Sigmoid colon (tissue), 4 donors: ENCODE results near the genes FCSK, SF3B3 and TLE7.

DNA sequence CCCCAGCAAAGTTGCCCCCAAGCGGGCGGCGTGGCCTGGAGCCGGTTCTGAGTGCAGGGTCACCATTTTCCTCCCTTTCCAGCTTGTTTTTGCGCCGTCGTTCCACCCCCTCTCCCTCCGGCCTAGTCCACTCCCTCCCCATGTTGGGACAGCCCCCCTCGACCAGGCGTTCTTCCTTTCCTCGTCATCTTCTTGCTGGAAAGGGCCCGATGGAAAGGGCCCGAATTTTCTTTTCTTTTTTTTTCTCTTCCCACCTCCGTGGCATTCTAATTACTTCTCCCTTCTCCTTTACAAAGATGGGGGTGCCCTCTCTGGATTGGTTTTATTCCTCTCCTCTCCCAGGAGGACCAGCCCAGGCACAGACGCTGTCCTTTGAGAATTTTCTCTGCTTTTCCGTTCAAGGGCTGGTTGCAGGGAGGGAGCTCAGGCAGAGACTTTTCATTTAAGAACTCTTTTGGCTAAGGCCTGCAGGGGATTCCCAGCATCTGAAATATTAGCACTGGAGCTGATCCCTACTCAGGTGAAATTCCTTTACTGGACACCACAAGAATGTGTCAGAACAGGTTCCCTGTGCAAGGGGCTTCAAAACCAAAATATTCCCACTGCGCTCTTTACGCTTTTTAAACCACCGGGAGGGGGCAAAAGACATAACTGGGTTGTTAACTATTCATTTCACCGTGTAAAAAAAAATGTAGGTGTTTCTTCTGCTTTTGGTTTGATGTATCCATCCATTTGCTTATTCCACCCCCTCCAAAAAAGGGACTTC lies 1.2 kb downstream of the NFAT5 start:
- PRO-cap, result bidirectional peak, plus-strand start at position 187 of the sequence, minus-strand start at position 174 of the sequence
- RAMPAGE, long total RNA, 4 experiments, result no peak in any of the 4 experiments

DNA sequence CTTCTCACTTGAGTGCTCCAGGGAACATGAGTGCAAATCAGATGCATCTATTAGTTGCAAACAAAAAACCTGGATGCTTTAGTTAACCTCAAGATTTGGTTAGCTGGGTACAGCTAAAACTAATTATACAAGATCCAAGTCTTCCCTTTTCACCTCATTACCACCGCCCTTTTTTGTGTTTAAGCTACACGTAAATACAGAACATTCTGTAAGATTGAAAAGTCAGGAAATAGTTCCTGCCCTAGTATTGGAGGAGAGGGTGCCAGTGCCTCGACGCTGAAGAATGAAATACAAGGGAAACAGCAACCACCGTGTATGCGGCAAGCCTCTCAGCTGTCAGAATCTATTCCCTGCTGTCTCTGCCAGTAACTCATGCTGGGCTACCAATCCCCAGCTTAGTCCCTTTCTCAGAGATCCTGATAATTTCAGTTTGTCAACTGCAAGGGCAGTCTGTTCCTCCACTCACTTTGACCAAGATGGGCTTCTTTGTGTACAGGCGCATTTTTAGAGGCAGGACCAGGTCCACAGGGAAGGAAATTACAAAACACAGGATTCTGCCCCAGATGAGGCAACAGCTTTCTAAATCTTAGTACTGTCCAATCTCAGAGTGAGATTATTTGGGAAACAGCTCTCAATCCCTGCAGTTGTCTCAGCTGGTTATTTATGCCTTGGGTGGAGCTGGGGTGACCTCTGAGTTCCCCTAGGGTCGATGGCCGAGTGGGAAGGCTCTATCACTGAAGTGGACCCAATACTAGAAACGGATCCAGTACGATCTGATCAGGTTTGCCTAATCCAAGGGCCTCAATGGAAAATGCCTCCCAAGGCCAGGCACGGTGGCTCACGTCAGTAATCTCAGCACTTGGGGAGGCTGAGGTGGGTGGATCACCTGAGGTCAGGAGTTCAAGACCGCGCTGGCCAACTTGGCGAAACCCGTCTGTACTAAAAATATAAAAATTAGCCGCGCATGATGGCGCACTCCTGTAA lies 1.3 kb downstream of the NQO1 start:
- PRO-cap, result no peak
- RAMPAGE, long total RNA, 4 experiments, result no peak in any of the 4 experiments

GRCh38 chr16:69757812-69758300 lies 3.1 kb upstream of the NOB1 start:
- PRO-cap, result no peak
- RAMPAGE, long total RNA, 4 experiments, result no peak in any of the 4 experiments

DNA sequence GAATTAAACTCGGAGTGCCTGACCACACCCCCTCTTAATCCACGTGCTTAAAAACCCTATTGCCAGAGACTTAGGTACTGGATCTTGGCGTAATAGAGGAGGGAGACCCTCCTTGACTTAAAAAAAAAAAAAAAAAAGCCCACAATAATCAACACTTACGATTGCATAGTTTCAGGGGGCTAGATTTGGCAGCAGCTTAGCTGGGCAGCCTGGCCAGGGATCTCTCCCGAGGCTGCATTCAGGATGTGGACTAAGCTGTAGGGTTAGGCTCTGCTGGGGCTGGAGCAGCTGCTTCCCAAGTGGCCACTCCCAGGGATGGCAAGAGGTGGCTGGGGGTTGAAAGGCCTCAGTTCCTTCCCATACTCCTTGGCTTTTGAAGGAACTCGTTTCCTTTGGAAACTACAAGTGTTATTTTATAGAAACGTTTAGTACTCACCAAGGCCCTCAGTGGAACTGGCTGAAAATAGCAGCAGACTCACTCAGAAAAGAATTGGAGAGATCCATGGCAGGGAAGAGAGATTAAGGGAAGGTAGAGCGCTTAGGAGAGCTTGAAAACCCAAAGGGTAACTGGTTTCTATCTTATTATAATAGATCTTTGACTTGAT lies 76.3 kb downstream of the WWP2 start:
- PRO-cap, result unidirectional peak, plus-strand start at position 516 of the sequence
- RAMPAGE, long total RNA, 4 experiments, result no peak in any of the 4 experiments

- PRO-cap, result no peak
- RAMPAGE, long total RNA, 4 experiments, result no peak in any of the 4 experiments
Observed at GRCh38 chr16:69839967-69840638, 78.0 kb downstream of the WWP2 start.

DNA sequence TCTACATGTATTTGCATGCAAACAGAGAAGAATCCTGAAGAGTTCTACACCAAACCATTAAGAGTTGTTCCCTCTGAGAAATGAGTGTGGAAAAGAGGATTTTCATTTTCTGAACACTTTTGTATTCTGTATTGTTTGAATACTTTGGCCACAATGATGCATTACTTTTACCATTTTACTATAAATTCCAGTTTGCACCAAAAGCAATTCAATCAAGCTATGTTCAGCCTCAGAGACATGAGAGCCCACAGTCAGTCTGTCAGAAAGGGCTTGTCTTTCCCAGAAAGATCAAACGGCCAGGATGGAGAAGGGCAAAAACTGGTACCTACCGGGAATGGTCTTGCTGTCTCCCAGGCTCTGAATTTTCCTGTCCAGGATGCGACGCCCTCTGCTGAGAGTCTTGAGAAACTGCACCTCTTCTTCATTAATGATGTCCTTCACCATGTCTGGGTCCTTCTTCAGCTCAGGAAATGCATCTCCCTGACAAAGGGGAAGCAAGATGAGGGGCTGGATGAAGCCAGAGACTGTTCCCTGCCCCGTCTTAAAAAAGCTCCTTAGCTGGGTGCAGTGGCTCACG lies 15.7 kb upstream of the EXOSC6 start:
- PRO-cap, result no peak
- RAMPAGE, long total RNA, 4 experiments, result no peak in any of the 4 experiments

GRCh38 chr16:70422231-70422868 lies 16.6 kb downstream of the ST3GAL2 start:
- PRO-cap, result no peak
- RAMPAGE, long total RNA, 4 experiments, result no peak in any of the 4 experiments

DNA sequence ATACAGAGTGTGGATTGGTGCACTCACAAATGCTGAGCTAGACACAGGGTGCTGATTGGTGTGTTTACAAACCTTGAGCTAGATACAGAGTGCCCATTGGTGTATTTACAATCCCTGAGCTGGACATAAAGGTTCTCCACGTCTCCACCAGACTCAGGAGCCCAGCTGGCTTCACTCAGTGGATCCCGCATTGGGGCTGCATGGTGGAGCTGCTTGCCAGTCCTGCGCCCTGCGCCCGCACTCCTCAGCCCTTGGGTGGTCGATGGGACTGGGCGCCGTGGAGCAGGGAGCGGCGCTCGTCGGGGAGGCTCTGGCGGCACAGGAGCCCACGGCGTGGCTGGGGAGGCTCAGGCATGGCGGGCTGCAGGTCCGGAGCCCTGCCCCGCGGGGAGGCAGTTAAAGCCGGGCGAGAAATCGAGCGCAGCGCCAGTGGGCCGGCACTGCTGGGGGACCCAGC lies 3.8 kb upstream of the FCSK start:
- PRO-cap, result no peak
- RAMPAGE, long total RNA, 4 experiments, result no peak in any of the 4 experiments

DNA sequence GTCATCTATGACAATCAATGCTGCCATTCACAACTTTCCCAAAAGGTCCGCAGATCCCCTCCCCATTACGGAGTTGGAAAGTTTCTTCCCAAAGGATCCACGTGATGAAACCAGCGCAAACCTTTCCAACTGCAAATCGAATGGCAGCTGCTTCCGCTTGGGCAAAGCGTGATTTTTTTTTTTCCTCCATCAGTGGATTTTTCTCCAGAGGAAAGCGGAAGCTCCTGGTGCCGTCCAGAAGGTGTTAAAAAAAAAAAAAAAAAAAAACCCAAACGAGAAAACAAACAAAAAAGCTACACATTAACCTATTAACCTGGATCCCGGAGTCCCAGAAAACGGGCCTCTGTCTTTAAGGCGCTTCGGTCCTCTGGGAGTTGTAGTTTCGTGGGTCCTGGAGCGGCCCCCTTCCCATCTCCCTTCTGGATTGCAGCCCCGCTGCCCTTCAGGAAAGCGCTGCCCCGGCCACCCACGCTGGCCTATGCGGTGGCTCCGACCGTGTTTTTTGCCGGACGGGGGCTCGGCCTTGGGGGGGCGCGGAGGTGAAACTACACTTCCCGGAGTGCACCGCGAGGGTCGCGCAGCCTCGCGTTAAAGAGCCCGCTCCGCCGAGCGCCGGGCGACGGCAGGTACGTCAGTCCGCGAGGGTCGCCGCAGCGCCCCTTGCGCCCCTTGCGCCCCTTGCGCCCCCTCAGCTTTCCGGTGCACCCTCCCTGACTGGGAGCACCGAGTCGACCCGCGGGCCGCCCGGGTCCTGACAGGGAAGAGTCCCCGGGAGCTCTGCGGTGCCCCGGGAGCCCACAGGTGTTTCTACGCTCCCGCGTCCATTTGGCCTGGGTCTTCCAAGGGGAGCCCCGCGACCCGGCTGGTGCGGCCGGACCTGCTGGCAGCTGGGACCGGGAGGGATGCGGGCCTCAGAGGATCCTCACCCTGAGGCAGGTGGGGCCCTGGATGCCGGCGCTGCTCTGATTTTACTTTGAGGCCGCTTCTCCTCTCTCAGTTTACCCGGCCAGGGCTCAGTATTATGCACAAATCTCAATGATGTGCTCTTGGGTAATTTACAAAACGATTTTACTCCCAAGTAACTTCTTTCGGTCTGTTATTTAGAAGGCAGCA lies at the start of gene FCSK:
Gene FCSK (plus strand): TSS at position 591 of the 1,113 bp plus-strand sequence.
- PRO-cap, result no peak
- RAMPAGE, long total RNA, 4 experiments, result start-site peak on the plus strand in 1 of 4 experiments, centred at position 600 of the sequence, 17 reads per replicate

DNA sequence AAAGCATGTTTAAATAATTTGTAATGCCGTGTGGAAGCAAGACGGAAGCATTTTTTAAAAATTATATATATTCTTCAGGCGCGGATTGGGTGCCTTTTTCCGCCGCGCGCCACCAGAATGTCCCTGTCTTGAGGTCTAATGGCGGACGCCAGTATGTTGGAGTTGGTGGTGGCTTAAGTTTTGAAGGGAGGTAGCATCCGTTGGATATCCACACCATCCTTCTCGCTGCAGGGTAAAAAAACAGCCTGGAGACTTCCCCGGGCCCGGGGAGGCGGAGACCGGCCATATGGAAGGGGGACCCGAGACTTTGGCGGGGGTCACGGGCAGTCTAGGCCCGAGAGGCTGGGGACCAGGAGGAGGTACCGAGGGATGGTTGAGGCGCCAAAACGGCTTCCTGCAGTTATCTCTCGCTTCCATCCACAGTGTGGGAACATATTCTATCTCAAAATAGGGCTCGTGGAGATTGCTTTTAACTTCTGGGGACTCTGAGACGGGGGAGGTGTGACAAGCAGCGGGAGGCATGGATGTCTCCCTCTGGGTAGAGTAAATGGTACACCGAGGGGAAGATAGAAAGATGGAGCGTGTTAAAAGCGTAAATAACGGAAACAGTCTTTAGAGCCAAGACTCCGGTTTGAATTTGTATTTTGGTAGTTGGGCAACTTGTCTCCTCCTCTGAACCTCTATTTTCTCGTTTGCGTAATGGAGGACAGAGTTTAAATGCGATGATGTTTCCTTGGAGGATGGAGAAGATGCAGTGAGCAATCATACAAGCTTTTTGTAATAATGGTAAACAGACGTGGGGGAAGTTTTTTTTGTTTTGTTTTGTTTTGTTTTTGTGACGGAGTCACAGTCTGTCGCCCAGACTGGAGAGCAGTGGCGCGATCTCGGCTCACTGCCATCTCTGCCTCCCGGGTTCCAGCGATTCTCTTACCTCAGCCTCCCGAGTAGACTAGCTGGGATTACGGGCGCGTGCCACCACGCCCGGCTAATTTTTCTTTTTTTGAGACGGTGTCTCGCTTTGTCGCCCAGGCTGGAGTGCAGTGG lies at the start of gene SF3B3:
Gene SF3B3 (plus strand): TSS at position 120 of the 1,044 bp plus-strand sequence.
- PRO-cap, result bidirectional peak, plus-strand start at position 126 of the sequence, minus-strand start outside the sequence
- RAMPAGE, long total RNA, 4 experiments, result start-site peak on the plus strand in 4 of 4 experiments, centred at positions 123 to 124 of the sequence, 263 to 853 reads per replicate

DNA sequence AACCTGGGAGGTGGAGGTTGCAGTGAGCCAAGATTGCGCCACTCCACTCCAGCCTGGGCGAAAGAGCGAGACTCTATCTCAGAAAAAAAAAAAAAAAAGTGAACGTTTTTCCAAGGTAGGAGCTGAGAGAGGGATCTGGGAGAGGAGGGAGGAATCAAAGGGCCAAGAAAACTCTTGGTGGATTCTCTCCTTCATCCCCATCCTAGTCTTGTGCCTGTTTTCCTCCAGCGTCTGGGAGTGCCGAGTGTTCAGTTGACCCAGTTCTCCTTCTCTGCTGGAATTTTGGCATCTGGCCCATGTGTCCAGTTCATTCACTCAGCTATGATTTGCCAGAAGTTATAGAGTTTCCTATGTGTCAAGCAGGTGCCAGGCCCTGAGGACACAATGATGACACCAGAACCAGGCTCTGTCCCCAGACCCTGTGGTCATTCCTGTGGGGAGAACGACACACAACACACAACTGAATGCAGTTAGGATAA lies 36.2 kb upstream of the IL34 start:
- PRO-cap, result no peak
- RAMPAGE, long total RNA, 4 experiments, result no peak in any of the 4 experiments

GRCh38 chr16:70687586-70688176 lies 1.8 kb upstream of the MTSS2 start:
- PRO-cap, result no peak
- RAMPAGE, long total RNA, 4 experiments, result no peak in any of the 4 experiments

- PRO-cap, result bidirectional peak, plus-strand start at chr16:70700984, minus-strand start at chr16:70700721
- RAMPAGE, long total RNA, 4 experiments, result no peak in any of the 4 experiments
Observed at GRCh38 chr16:70700555-70701233, 14.8 kb upstream of the MTSS2 start.

DNA sequence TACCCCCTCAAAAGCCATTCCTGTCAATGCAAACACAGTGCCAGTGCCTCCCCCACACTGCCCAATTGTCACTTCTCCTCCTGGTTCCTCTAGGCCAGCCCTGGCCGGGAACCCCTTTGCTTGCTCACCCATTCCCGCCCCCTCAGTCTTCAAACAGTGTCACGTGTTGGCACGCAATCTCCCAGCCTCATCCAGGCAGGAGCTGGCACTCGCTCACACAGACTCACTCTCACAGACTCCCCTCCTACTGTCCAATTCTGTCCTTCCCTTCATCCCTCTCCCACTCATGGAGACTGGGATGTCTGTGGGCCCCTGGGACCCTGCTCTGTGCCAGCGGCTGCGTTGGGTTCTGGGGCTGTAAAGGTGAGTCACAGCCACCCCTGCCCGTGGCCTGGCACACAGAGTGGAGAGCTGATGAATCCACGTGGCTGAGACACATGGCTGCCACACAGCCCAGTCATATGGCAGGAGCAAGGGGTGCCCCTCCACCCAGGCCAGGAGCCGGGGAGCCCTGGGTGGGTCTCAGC lies 54.8 kb downstream of the VAC14 start:
- PRO-cap, result unidirectional peak, minus-strand start at position 67 of the sequence
- RAMPAGE, long total RNA, 4 experiments, result no peak in any of the 4 experiments

DNA sequence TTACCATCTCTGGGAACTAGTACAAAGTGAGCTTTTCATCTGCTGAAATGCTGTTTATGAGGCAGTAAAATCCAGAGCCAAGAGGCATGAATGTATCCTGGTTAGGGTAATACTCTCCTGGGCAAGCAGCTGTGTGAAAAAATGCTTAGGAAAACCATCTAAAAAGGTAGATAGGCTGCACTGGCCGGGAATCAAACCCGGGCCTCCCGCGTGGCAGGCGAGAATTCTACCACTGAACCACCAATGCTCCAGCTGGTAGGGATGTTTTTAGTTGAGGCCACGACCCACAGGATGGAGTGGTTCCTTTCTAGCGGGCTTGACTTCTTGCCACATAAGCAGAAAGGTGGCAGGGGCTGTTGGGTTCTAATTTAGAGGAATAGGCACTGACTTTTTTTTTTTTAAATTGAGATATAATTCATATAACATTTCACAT lies 22.9 kb downstream of the VAC14 start:
- PRO-cap, result no peak
- RAMPAGE, long total RNA, 4 experiments, result no peak in any of the 4 experiments

DNA sequence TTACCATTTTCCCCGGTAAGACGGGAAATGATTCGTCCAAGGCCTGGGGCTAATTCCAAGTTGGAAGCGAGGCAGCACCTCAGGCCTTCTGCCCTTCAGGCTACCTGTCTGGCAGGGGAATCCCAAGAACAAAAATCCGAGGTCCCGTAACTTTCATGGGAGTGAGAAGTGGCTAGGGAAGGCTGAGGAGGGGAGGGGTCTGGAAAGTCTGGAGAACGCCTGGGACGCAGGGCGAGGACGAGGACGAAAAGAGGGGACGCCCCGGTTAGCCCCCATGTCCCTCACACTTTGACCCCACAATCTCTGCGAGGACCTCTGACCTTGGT lies 317 bp downstream of the HYDIN start:
- PRO-cap, result no peak
- RAMPAGE, long total RNA, 4 experiments, result no peak in any of the 4 experiments

GRCh38 chr16:71441943-71442193 lies at the start of gene TLE7:
Gene TLE7 (minus strand): TSS chr16:71442054.
- PRO-cap, result no peak
- RAMPAGE, long total RNA, 4 experiments, result no peak in any of the 4 experiments

- PRO-cap, result no peak
- RAMPAGE, long total RNA, 4 experiments, result no peak in any of the 4 experiments
Observed at GRCh38 chr16:71449061-71450103, 7.5 kb upstream of the TLE7 start.

DNA sequence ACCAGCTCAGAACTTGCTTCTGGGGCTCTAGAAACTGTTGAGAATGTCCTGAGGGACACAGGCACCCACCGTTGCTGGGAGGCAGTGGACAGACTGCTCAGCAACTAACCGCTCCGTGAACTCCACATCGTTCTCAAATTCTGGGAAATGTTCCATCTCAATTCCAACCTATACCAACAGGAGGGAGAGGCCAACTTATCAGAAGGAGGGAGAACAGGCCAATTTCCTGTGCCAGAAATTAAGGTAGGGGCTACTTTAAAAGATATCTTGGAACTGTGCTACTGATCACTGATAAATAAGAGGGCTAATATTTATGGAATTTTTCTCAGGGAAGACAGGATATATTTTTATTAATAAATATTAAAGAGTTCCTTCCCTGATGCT lies 8.3 kb downstream of the TAT start:
- PRO-cap, result no peak
- RAMPAGE, long total RNA, 4 experiments, result no peak in any of the 4 experiments

DNA sequence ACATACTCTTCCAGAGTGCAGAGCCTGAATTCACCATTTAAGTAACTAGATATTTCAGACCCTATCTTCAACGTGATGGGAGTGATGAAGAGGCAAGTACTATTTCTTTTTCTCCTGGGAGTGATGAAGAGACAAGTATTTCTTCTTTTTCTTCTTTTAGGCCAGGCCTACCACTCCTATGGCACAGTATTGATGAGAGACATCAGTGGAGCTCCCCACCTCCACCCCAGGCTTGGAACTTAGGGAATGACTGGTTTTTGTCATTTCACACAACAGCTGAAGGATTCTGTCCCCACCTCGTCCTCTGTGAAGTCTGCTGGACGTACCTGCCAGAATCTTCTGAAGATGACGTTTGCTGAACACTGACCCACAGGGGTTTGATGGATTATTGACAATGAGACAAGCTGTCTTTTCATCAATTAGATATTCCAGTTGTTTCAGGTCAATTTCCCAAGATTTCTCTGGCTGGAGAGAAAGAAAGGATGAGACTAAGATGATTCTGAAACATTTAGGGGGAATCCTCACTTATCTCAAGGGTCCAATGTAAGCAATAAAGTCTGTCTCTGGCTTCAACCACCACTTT lies 4.9 kb downstream of the TAT start:
- PRO-cap, result no peak
- RAMPAGE, long total RNA, 4 experiments, result no peak in any of the 4 experiments